Bronchial lymph node (tissue), 1 donor: ENCODE results near the genes INO80B and SEMA4F.

DNA sequence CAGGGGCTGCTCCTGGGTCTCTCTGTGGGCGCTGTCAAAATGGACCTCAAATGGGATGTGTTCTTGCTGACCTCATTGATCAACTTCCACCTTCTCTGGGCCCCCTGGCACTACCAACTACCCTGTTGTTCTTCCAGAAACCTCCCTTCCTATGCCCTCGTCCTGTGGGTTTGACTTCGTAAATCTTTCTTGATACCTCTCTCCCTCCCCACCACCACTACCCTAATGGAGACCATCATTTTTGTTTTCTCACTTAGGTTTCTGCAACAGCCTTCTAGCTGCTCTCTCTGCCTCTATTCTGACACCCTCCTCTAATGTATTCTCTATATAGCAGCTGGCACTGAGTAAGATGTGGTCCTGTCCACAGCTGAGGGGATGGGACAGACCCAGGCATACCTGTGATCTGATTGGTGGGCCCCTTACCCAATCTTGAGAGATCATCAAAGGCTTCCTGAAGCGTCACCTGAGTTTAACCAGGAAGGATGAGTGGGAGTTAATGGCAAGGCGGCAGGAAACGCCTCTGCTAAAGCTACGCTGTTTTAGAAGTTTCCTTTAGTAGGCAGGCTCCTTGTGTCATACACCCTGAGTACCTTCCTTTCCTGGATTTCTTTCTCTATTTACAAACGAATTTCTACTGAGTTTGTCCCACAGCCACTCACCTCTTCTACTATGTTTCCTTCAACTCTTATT is 5.8 kb upstream of the TET3 start:
- PRO-cap: bidirectional peak, plus-strand start at position 489 of the sequence, minus-strand start at position 300 of the sequence

GRCh38 chr2:73983944-73984587 is 644 bp upstream of the TET3 start:
- PRO-cap: no peak

GRCh38 chr2:74000047-74000644 is 15.4 kb downstream of the TET3 start:
- PRO-cap: no peak

- PRO-cap: no peak
Measured at GRCh38 chr2:74030624-74031394, 46.1 kb downstream of the TET3 start.

- PRO-cap: no peak
Measured at GRCh38 chr2:74037308-74038240, 52.9 kb downstream of the TET3 start.

GRCh38 chr2:74047524-74048643 is 63.2 kb downstream of the TET3 start:
- PRO-cap: no peak

DNA sequence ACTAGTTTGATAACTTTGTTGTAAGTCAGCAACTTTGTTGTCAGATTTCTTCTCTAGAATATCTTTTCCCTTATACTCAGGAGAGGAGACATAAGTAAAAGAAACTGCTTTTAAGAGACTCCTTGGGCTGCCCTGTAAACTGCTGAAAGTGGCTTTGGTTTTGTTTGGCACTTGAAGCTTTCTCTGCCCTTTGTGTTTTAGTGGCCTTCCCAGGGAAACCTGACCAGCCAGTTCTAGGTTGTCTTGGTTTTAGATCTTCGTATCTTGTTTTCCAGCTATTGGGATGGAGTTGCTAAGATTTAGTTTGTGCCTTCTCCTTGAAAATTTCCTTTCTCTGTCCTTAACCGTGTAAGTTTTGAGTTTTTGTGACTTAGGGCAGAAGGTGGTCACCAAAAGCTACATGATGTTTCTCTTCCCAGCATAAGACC is 81.2 kb downstream of the BOLA3 start:
- PRO-cap: no peak

DNA sequence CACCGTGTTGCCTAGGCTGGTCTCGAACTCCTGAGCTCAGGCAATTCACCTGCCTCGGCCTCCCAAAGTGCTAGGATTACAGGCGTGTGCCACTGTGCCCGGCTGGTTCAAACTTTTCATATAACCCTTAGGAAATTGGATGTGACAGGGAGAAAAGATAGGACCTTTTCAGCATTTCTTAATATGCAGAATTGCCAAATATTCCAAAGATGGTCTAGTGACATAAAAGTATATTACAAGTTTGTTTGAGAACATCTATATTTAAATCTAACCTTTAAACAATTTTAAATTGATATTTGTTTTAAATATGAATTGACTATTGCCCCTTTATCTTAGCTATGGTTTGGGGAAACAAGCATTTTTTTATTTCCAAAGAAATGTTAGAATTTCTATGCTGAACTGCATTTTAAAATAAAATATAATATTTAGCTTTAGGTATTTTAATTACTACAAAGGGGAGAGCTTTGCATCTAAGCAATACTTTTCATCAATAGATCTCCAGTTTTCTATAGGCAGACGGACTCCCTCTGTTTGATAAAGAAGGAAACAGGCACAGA is 19.7 kb downstream of the MTHFD2 start:
- PRO-cap: no peak

DNA sequence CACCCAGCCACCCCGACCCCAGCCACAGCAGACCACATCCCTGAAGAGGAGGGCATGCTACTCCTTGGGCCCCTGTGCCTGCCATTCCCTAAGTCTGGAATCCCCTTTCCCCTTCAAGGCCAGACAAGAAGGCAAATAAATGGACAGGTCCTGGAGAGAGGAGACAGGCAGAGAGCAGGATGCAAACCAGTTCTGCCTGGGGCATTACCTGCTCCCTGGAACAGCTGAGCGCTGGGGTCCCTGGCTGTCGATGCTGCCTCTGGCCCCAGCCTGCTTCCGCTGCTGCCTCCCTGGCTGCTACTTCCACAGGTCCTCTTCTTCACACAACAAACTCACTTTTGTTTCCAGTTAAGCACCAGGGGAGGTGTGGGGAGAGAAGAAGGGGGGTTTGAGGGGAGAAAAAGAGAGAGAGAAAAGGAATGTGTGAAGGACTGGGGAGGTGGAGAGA is 53.2 kb downstream of the SLC4A5 start:
- PRO-cap: no peak

DNA sequence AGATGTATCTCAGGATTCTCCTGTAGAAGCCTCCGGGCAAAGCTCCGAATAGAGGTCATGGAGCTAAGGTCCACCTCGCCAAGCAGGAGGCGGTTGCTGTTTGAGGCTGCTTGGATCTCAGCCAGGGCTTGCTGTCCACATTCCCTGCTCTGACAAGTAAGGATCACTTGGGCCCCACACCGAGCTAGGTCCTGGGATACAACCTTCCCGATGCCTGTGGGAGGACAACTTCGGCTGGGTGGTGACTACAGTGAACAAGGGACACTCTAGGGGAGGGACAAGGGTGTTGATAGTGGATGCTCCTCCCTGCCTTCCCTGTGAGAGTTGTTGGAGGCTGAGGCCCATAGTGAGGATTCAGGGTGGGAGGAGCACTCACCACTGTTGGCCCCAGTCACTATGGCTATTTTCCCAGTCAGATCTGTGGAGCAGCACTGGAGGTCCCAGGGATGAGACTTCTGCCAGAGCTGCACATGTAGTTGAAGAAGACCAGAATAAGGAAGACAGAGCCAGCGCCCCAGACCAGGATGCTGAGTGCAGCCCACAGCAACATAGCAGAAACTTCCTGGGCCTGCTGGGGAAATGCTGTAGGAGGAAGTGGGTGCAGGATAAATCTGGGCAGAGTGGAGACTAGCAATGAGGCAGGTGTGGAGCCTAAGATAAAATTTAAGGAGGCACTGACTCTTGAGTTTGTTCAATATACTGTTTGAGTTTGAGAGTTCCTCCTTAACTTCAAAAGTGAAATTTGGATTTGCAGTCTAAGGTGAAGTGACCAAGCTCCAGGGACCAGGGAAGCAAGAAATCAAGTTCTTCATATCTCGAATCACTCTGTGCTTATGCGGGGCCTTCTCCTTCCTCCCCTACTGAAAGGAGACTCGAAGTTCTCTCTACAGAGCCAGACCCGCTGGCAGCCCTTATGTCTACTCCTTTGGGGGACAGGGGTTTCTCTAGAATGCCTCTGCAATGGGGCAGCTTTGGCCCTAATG is 8.1 kb downstream of the C2orf81 start:
- PRO-cap: no peak

DNA sequence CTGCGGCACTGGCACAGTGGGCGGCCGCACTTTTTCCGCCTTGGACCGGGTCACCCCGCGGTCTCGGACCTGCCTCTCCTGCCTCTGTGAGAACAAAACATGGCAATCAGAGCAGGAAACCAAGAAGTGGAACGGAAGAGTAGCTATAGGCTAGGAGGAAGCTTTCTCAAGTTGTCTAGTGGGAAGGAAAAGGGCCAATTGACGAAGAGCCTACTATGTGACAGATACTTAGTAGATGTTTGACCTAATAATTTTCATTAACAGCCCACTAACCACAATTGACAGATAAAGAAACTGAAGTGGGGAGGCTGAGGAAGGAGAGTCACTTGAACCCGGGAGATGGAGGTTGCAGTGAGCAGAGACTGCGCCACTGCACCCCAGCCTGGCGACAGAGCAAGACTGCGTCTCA is 5.3 kb downstream of the C2orf81 start:
- PRO-cap: no peak

GRCh38 chr2:74454563-74455656 is at the start of gene INO80B:
TSS of gene INO80B (plus strand) at chr2:74455087.
- PRO-cap: bidirectional peak, plus-strand start at chr2:74455119, minus-strand start at chr2:74454799

DNA sequence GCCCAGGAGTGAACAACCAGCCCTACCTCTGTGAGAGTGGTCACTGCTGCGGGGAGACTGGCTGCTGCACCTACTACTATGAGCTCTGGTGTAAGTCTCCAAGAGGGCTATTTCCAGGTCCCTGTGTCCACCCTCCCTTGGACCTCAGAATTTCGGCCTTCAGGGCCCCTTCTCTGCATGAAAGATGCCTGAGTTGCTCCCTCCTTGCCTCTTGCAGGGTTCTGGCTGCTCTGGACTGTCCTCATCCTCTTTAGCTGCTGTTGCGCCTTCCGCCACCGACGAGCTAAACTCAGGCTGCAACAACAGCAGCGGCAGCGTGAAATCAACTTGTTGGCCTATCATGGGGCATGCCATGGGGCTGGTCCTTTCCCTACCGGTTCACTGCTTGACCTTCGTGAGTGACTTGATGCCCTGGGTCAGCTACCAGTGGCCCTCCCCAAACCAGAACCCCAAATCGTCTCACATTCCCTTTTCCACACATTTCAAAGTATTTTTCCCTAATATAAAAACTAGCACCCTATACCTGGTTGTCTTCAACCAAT is 1.5 kb downstream of the WBP1 start:
- PRO-cap: no peak

DNA sequence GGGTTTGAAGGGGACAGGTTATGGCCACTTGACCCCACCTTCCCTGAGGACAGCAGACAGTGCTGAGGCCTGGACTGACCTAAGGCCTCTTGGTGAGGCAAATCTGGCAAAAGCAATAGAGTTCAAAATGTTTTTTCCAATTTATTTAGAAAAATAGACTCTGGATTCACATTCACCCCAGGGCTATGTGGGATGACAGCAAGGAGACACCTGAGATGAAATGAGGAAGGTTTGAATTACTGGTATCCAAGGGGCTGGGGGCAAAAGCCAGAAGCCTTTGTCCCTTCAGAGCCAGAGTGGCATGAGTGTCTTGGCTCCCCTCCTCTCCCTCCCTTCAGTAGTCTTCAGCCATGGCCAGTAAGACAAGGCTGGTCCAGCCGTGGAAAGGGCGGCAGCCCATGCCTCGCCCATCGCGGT is 2.7 kb downstream of the WBP1 start:
- PRO-cap: no peak

DNA sequence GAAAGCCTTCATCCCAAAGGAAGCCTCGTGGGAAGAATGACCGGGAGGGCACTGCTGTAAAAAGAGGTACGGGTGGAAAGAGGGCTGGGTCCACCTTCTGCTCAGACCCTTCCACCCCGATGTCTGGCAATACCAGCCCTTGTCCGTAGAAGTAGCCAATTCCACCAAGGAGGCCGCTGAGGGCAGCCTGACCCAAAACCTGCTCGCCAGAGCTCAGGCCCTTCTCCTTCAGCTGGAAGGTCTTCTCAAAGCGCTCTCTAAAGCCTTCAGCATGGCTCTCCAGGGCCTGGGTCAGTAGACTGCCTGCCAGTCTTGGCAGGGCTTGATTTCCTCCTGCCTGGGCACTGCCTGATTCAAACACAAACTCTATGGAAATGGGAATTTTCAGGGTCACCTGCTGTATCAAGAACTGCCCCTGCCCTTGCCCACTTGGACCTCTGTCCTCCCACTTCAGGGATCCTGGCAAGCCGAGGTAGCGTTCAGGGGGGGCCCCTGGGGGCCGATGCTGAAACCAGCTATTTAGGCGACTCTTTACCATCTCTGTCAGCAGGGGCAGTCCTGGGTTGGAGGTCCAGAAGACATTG is 2.7 kb downstream of the MOGS start:
- PRO-cap: no peak

GRCh38 chr2:74497621-74498779 is 1.4 kb downstream of the LBX2 start:
- PRO-cap: no peak

DNA sequence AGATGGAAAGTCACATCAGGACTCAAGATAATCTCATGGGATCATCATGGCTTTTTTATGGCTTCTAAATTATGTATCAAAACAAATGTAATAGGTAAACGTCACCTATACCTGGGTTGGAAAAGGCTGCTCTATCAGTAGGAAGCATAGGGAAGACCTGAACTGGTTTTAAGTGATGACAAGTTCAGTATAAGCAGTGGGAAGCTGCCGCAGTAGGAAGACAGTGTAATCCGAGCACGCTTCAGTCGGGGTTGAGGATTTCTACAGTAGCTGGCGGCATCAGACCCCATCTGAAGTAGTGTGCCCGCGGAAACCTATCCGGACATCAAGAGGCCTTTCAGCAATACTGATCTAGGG is 5.6 kb downstream of the LOXL3 start:
- PRO-cap: no peak

DNA sequence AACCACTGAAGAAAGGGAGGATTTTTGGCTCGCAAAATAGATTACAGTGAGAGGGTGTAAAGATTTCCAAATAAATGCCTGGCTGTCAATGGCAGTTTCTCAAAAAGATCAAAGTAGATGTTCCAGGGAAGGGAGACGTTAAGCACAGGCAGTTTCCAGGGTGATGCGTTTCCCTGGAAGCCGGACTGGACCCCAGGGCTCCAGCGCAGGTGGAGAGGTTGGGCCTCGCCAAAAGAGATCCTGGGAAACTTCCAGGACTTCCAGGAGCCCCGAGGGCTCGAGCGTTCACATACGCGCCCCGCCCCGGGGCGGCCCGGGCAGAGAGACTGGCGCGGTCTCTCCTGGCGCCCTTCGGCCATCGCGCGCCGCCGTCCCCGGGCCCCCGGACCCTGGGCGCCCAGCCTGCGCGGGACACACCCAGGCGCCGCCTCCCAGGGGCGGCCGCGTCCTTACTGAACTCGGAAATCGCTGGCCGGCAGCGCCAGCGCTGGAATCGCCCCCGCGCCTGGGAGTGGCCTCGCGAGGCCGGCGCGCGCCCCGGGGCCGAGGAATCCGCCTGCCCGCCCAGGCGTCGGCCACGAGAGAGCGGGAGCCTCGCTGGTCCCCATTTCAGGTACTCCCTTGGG is 5.1 kb downstream of the LOXL3 start:
- PRO-cap: bidirectional peak, plus-strand start at position 567 of the sequence, minus-strand start at position 454 of the sequence

DNA sequence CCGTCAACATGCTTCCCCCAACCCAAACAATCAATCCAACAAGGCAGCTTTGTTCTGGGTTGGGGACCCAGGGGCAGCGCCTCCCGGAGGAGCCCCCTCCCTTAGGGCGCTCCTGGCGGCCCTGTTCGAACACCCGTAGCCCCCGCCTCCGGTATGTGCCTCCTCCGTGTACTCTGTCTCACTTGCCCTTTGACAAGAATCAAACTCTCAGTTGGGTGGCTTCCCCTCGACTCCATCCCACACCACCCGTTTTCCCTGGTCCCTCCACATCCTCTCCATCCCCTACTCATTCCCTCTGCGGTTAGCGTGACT is 230 bp downstream of the LOXL3 start:
- PRO-cap: no peak

- PRO-cap: bidirectional peak, plus-strand start at chr2:74654280, minus-strand start at chr2:74654102
Measured at GRCh38 chr2:74653940-74654615, at the start of gene SEMA4F. TSS of gene SEMA4F (plus strand) at chr2:74654247.